ENCODE results near the genes PLA2G5, PLA2G2C and HP1BP3.

DNA sequence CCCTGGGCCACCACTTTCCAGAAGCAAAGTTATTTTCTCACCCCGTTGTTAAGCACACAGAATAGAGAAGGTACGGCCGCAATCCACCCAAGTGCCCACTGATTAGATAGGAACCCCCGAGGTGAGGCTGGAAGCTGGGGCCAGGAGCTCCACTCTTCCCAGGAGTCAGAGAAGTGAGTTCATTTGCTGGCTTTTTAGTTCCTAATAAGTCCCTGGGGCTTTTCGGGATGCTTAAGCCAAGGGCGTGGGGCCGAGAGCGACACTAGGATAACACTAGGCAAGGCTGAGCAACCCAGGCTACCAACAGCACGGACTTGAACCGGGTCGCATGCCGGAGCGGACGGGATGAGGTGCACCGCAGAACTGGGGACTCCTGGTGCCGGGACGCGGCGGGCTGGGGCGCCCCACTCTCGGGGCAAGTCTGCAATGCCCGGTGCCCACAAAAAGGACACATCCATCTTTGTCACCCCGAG lies 622 bp upstream of the NBL1 start:
- PRO-cap, 5 experiments = no peak in any of the 5 experiments
- RAMPAGE, long total RNA, 2 experiments = no peak in any of the 2 experiments
- RRBS = 11% methylated on average over 11 of the region's 23 CpGs

GRCh38 chr1:19645524-19646407 lies 1.7 kb downstream of the NBL1 start:
- PRO-cap, 5 experiments = no peak in any of the 5 experiments
- RAMPAGE, long total RNA, 2 experiments = no peak in any of the 2 experiments
- RRBS = 83% methylated on average over 1 of the region's 27 CpGs

- PRO-cap, 5 experiments = no peak in any of the 5 experiments
- RAMPAGE, long total RNA, 2 experiments = no peak in any of the 2 experiments
- RRBS = no CpG with 5 or more reads among the region's 7 CpGs
Observed at GRCh38 chr1:19726802-19727127, 62.1 kb downstream of the HTR6 start.

DNA sequence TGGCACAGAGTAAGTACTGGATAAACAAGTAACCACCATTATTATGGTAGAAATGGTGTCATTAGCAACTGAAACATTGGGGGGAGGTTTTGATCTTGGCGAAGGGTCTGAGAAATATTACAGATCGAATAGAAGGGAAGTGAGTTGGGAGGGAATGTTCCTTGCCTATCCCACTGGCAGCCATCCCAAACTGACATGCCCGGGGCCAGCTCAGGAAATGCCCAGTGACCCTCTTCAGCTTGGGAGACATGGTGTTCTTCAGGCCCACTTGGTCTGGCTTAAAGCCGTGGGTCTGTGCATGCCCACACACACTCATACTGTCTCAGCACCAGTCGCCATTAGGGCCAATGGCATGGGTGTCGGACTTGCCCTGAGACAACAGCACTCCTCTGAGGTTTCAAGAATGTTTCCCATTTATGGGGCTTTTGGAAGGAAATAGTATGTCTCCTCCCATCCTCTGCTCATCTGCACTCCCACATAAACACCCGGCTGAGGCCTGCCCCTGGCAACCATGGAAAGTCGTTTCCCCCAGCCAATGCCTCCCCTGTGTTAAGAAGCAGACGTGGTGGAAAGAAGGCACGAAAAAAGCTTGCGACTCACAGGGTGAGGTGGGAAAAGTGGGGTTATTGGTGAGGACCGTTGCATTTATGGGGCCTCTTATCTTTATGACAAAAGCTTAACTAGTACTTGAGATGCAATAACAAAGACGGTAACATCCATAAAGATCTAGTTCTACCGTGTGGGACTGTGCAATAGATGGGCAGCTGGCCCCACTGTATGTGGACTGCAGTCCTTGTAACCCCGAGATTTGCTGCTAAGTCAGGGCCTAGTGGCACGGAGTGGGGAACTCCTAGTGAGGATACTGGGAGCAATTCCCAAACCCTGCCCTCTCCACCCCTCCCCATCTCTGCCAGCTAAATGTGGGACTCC lies 2.0 kb downstream of the RNF186 start:
- PRO-cap, 5 experiments = no peak in any of the 5 experiments
- RAMPAGE, long total RNA, 2 experiments = no peak in any of the 2 experiments
- RRBS = no CpG with 5 or more reads among the region's 16 CpGs

DNA sequence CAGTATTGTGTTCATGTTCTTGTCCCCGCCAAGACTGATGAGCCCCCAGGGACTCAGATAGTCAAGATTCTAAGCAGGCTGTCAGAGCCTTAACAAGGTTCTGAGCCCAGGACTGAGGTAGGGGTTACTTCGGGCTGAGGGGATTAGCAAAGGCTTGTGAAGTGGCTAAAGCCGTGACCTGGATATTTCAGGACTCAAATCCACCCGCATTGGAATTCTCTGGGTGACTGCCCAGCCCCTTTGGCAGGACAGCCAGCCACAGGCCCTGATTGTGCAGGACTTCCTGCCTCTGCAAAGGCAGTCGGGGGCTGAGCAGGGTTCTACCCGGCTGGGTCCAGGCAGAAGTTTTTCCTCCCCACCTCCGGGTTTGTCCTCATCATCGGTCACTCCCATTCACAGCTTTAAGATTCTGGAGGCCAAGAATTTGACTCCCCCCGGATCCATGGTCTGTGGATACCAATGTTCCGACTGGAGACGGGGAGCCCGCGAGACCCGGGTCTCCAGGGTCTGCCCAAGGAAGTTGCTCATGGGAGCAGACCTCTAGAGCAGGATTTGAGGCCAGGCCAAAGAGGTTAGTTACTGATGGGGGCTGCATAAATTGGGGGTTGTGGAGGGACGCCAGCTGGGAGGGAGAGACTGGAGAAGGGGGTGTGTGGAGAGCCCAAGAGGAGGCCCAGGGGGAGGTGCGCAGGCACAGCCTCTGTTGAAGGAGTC lies at the start of gene PLA2G5:
Gene PLA2G5, plus strand, starts transcription at position 300 of the 714 bp plus-strand sequence.
- PRO-cap, 5 experiments = no peak in any of the 5 experiments
- RAMPAGE, long total RNA, 2 experiments = no peak in any of the 2 experiments
- RRBS = 85% methylated on average over 8 of the region's 16 CpGs

- PRO-cap, 5 experiments = no peak in any of the 5 experiments
- RAMPAGE, long total RNA, 2 experiments = no peak in any of the 2 experiments
- RRBS = 5% methylated on average over 4 of the region's 15 CpGs
Observed at GRCh38 chr1:20186326-20186935, at the start of gene PLA2G2C. TSS of gene PLA2G2C (minus strand) at chr1:20186518.

GRCh38 chr1:20291169-20292067 lies 743 bp downstream of the VWA5B1 start:
- PRO-cap, 5 experiments = no peak in any of the 5 experiments
- RAMPAGE, long total RNA, 2 experiments = no peak in any of the 2 experiments
- RRBS = 5% methylated on average over 4 of the region's 23 CpGs

- PRO-cap, 5 experiments = no peak in any of the 5 experiments
- RAMPAGE, long total RNA, 2 experiments = no peak in any of the 2 experiments
- RRBS = 7% methylated on average over 10 of the region's 65 CpGs
Observed at GRCh38 chr1:20366387-20366972, 75.8 kb downstream of the VWA5B1 start.

- PRO-cap, 5 experiments = peak in 3 of 5 experiments; most common plus-strand start chr1:20476710 (in 2); most common minus-strand start chr1:20476557 (in 3)
- RAMPAGE, long total RNA, 2 experiments = no peak in any of the 2 experiments
- RRBS = 3% methylated on average over 10 of the region's 36 CpGs
Observed at GRCh38 chr1:20475888-20476879, 9.8 kb downstream of the CAMK2N1 start.

DNA sequence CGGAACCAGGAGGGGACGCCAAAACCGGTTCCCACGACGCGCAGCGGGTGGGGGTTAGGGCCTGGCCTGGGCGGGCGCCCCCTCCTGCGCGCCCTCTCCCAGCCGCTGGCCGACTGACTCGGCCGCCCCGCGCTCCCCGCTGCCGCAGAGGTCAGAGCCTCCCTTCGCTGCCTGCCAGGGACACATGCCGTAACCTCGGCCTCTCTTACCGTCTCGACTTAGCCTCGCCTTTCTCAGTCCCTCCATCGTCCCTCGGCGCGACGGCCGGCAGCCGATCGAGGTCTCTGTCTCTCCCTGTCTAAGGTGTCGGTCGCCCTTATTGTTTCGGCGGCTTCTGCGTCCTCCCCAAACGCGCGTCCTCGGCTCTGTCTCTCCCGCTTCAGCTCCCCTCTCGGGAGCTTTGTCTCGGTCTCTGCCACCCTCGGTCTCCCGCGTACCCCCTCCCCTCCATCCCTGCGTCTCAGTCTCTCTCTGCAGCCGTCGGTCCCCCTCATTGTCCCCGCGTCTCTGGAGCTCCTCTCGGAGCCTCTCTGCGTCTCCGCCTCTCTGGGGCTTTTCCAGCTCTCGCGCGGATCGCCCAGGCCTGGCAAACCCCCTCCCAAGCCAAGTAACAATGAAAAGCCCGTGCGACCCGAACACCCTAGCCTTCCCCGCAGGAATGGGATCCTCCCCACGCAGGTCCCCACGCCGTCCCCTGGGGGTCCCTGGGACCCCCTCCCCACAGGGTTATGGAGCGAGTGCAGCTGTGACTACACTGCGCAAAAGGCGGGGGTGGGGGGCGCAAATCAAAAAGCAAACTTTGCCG lies 1.6 kb downstream of the CAMK2N1 start:
- PRO-cap, 5 experiments = peak in 1 of 5 experiments; most common plus-strand start position 236 of the sequence (in 1); most common minus-strand start position 107 of the sequence (in 1)
- RAMPAGE, long total RNA, 2 experiments = start-site peak on the minus strand in 1 of 2 experiments, centred at position 563 of the sequence, 15 to 26 reads per replicate
- RRBS = 7% methylated on average over 3 of the region's 72 CpGs

GRCh38 chr1:20616282-20617153 lies 16.7 kb upstream of the PINK1 start:
- PRO-cap, 5 experiments = no peak in any of the 5 experiments
- RAMPAGE, long total RNA, 2 experiments = no peak in any of the 2 experiments
- RRBS = no CpG with 5 or more reads among the region's 16 CpGs

- PRO-cap, 5 experiments = no peak in any of the 5 experiments
- RAMPAGE, long total RNA, 2 experiments = no peak in any of the 2 experiments
- RRBS = no CpG with 5 or more reads among the region's 2 CpGs
Observed at GRCh38 chr1:20643939-20644264, 10.6 kb downstream of the PINK1 start.

GRCh38 chr1:20666096-20666785 lies 5.1 kb upstream of the DDOST start:
- PRO-cap, 5 experiments = no peak in any of the 5 experiments
- RAMPAGE, long total RNA, 2 experiments = no peak in any of the 2 experiments
- RRBS = no CpG with 5 or more reads among the region's 21 CpGs

- PRO-cap, 5 experiments = peak in 4 of 5 experiments; most common plus-strand start chr1:20685364 (in 3); most common minus-strand start chr1:20685207 (in 3)
- RAMPAGE, long total RNA, 2 experiments = no peak in any of the 2 experiments
- RRBS = no CpG with 5 or more reads among the region's 19 CpGs
Observed at GRCh38 chr1:20685009-20685454, 23.9 kb upstream of the DDOST start.

- PRO-cap, 5 experiments = peak in 5 of 5 experiments; most common plus-strand start chr1:20787399 (in 3); most common minus-strand start chr1:20787307 (in 5)
- RAMPAGE, long total RNA, 2 experiments = start-site peak on the minus strand in 2 of 2 experiments, at chr1:20787260-20787307 at its widest, 129 to 1,816 reads per replicate
- RRBS = 1% methylated on average over 30 of the region's 87 CpGs
Observed at GRCh38 chr1:20787068-20787621, at the start of gene HP1BP3. TSS of gene HP1BP3 (minus strand) at chr1:20787307.

DNA sequence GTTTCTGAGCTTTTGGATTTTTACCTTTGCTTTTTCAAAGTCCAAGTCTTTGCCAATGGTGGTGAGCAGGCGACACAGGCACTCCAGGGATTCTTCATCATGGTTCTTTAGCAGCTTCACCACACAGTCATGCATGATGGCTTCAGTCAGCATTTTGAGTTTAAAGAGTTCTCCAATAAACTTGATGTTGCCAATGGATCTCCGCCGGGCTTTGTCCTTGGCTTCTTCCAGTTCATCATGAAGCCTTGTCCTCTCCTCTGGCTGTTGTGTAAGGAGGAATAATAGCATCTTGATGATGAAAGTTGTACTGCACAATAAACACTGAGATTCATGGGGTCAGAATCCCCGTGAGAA lies 77.3 kb upstream of the HP1BP3 start:
- PRO-cap, 5 experiments = no peak in any of the 5 experiments
- RAMPAGE, long total RNA, 2 experiments = no peak in any of the 2 experiments
- RRBS = no CpG with 5 or more reads among the region's 4 CpGs

DNA sequence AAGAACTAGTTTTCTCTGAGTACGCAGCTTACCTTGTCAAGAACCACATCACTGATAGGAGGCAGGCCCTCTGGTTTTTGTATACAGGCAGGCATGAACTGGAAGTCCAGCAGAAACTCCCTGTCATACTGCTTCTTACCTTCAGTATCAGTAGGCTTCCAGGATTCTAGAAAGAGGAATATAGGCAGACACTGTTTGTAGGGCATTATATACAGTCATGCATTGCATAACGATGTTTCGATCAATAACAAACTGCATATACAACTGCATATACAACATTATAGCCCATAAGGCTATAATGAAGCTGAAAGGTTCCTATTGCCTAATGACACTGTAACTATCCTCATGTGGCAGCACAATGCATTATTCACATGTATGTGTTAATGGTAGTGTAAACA lies 108.2 kb upstream of the HP1BP3 start:
- PRO-cap, 5 experiments = no peak in any of the 5 experiments
- RAMPAGE, long total RNA, 2 experiments = no peak in any of the 2 experiments
- RRBS = no CpG with 5 or more reads among the region's 3 CpGs

DNA sequence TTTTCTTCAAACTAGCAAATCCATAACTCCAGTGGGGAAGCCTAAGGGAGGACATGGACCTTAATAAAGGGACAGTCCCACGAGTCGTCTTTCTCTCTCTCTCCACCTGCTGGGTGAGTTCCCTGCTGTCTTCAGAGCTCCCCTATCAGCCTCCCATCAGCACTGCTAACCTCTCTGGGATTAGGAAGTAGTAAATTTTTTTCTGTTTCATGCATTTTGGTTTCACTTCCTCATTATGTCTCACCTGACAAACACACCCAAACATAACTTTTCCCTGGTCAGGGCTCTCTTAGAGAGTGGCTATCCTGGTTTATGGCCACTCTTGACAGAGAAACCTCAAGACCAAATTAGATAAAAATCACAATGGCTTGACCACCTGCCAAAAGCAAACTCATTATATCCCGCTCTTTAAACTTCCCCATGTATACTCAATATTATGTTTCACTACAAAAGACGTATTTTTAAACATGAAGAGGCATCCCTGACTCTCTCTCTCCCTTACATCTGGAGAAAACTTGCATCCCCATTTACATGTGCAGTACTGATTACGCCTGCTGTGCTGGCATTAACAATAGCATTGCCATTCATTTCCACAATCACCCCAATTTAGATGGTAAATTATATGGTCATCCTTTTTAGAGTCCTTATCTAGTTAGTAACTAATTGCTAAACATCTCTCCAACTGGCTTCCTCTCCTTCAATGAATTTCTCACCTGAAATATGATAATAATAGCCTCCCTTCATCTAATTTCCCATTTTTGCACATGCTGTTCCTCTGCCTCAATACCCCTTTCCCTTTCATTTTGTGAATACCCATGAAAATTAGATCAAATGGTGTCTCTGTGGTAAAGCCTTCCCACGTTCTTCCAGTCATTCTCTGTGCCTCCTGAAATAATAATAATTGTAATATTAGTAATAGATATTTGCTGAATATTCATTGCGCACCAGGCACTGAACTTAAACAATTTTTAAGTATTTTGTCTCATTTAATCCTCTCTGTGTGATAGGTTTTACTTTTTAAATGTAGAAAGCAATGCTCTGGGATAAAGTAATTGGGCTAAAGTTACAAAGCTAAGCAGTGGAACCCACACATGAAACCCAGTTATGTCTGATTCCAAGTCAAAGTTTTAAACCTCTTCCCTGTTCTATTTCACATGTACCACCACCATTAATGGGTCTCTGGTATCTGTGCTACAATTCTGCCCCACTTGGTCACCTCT lies 178.2 kb upstream of the HP1BP3 start:
- PRO-cap, 5 experiments = no peak in any of the 5 experiments
- RAMPAGE, long total RNA, 2 experiments = no peak in any of the 2 experiments
- RRBS = no CpG with 5 or more reads among the region's 7 CpGs

DNA sequence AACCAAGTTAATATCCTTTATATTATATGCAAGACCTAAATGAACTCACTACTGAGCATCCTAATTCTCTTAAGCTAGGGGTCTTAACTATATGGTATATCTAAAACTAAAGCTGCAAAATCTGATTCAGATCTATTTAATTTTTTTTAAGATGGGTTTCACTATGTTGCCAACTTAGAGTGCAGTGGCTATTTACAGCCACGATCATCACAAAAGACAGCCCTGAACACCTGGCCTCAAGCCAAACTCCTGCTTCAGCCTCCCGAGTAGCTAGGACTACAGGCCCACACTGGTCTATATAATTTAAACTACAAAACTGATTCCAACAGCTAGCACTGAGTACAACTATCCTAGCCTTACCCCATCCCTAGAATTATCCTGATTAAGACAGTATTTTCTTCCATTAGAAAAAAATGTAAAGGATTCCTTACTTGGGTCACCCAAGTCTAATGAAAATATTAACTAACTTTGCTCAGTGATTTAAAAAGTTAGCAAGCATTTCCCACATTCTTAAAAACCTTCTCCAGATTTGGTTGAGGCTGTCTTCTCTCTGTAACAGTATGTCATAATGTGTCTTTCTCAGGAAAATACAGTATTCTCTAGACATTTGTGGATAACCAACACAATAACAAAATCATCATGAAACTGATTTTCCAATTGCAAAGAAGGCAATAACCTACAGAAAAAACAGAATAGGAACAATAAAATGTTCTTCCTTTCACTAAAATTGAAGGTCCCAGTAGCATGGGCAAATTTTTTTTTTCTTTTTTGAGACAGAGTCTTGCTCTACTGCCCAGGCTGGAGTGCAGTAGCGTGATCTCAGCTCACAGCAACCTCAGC lies 36.9 kb downstream of the EIF4G3 start:
- PRO-cap, 5 experiments = no peak in any of the 5 experiments
- RAMPAGE, long total RNA, 2 experiments = no peak in any of the 2 experiments
- RRBS = no CpG with 5 or more reads among the region's 3 CpGs

- PRO-cap, 5 experiments = no peak in any of the 5 experiments
- RAMPAGE, long total RNA, 2 experiments = no peak in any of the 2 experiments
- RRBS = no CpG with 5 or more reads among the region's 11 CpGs
Observed at GRCh38 chr1:21140698-21142079, 35.5 kb downstream of the EIF4G3 start.

All from liver (tissue), 9 donors.